Right common carotid artery plus branches (tissue), 1 donor: Measurements from ENCODE around the genes PON3 and DYNC1I1.

- PRO-cap = bidirectional peak, plus-strand start at chr7:95396472, minus-strand start at chr7:95396374
Measured at GRCh38 chr7:95396061-95396618, at the start of gene PON3. PON3 (minus strand) TSS chr7:95396375.

- PRO-cap = no peak
Measured at GRCh38 chr7:95399802-95400540, 3.8 kb upstream of the PON3 start.

DNA sequence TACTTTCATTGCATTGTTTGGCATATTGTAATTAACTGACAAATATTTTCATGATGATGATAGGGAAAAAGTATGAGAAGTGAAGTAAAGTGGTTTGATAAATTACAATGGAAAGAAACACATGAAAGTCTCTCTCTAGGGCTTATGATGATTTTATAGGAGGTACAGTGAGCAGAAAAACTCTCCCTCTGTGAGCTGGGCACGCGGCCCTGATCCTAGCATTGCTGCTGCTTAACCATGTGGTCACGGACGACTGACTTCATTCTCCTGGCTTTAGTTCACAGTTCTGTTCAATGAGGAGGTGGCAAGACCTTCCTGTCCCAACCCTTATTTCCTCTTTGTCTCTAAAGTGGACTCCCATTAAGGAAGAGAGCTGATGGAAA is 8.1 kb upstream of the PON3 start:
- PRO-cap = no peak

DNA sequence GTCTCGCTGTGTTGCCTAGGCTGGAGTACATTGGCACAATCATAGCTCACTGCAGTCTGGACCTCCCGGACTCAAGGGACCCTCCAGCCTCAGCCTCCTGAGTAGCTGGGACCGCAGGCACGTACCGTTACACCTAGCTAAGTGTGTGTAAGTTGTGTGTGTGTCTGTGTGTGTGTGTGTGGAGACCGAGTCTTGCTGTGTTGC is 563 bp upstream of the PON2 start:
- PRO-cap = no peak

- PRO-cap = bidirectional peak, plus-strand start at chr7:95545199, minus-strand start at chr7:95545114
Measured at GRCh38 chr7:95544820-95545697, 51.3 kb downstream of the PDK4 start.

DNA sequence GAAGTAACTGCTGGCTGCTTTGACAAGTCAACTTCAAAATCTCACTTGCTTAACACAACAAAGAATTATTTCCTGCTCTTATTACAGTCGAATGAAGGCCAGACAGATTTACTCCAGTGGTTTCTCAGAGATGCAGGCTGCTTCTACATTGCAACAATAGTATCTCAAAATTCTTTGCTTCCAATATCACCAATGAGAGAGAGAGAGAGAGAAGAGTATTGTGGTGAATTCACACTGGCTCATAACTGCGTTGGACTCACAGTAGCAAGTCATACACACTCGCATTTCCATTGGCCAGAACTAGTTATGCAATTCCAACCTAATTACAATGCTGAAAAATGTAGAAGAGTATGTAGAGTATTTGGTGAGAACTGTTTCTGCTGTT is 34.3 kb upstream of the PDK4 start:
- PRO-cap = unidirectional peak, minus-strand start at position 241 of the sequence

DNA sequence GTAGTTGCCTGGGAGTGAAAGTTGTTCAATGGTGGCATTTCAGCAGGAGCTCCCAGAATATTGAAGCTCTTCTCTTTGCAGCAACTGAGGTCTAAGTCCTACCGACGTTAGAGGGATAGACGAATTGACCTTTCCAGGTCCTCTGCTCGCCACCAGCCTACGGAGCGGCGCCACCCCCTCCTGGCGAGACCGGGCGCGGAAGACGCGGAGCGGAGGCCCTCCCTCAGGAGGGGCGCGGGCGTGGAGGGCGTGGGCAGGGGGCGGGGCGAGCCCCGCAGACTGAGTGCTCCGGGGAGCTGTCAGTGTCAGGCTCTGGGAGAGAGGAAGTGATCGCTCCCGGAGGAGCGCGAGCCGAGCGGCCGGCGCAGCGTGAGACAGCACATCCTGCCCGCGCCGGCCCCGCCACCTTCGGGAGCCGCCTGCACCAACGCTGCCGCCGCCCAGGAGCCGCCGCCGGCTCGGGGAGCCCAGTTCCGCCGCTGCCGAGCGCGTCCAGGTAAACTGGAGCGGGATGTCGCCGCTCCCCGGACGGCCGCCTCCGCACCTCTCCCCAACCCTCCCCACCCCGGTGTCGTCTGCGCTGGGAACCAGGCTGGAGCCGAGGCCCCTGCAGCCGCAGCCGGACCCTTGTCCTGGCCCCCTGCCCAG is at the start of gene DYNC1I1:
Gene DYNC1I1, plus strand, starts transcription at position 277 of the 648 bp plus-strand sequence.
- PRO-cap = bidirectional peak, plus-strand start at position 305 of the sequence, minus-strand start at position 159 of the sequence

GRCh38 chr7:96169418-96169727 is 152.5 kb downstream of the SLC25A13 start:
- PRO-cap = no peak

- PRO-cap = no peak
Measured at GRCh38 chr7:96176236-96176882, 145.5 kb downstream of the SLC25A13 start.

DNA sequence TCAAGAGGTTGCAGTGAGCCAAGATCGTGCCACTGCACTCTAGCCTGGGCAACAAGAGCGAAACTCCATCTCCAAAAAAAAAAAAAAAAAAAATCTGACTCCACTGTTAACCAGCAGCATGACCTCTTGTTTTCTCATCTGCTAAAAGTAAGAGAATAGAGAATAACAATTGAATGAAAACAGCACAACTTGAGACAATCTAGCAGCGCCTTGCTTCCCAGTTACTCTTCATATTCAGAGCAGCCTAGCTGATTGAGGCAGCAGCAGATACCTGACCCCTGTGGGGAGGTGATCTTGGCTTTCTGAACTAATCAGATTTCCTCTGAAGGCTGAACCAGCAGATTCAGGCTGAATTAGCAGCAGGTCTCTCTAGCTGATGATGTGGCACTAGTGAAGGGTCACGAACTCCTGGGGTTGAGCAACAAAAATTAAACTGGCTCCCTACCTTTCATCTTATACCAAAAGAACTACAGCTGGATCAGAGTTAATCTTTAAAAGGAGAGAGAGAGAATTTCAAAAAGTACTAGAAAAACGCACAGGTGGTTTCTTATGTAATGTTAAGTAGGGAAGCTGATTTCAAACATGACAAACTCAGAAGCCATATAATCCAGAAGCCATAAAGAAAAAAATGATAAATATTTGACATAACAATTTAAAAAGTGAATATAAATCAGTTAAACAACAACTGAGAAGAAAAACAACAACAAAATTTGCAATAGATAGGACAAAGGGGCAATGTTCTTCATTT is 13.6 kb downstream of the SLC25A13 start:
- PRO-cap = no peak

DNA sequence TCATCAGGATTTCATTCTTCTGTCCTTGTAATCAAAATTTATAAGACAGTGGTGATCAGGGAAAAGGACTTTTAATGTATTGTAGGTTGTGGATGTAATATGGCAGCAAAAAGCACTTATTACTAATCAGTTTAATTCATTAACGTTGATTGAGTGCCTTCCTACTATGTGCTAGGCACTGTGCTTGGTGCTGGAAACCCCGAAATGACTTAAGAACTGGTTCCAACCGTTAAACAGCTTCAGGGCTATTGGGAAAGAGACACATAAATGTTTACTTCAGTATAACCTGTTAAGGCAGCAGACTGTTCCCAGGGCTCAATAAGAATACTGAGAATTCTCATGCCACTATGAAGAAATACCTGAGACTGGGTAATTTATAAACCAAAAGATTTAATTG is 915 bp upstream of the SLC25A13 start:
- PRO-cap = no peak

DNA sequence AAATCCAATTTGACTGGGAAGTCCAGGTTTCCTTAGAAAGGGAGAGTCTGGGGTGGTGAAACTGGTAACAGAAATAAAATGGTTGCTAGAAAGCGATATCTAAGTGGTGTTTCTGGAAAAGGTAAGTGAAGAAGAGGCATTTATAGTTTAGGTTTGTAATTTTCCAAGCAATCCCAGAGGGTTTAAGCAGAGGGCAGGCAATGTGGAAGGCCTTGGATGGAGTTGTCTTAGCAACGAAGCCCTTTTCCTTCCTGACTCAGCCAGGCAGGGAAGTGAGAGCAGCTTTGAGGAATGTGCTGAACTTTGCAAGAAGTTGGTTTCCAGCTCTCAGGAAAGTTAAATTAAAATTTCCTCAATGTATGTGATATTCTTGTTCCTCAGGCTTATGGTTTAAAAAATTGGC is 66.7 kb upstream of the SLC25A13 start:
- PRO-cap = no peak

DNA sequence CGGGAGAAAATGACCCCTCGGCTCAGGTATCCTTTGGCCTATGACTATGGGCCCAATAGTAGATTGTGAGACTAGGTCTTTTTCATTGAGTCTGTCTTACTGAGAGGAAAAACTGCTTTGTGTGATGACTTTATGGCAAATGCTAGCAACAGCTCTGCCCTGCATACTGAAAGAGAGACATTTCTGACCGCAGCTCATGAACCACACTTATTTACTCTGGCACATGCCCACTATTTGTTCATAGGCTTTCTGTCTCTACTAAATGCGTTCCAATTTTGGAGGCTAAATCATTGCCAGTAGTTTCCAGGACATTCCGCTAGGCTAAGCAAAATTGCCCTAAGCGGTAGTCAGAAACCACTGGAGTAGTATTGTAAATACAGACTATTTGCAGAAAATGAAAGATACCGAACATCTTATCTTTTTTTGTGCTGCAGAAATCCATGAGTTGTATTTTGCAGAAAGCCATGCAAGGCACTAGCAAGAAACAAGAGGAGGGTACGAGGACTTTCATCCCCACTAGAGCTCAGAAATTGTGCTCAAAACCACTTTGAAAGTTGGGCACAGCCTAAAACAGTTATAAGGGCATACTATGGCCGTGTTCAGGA is 55.5 kb upstream of the DLX6 start:
- PRO-cap = no peak

DNA sequence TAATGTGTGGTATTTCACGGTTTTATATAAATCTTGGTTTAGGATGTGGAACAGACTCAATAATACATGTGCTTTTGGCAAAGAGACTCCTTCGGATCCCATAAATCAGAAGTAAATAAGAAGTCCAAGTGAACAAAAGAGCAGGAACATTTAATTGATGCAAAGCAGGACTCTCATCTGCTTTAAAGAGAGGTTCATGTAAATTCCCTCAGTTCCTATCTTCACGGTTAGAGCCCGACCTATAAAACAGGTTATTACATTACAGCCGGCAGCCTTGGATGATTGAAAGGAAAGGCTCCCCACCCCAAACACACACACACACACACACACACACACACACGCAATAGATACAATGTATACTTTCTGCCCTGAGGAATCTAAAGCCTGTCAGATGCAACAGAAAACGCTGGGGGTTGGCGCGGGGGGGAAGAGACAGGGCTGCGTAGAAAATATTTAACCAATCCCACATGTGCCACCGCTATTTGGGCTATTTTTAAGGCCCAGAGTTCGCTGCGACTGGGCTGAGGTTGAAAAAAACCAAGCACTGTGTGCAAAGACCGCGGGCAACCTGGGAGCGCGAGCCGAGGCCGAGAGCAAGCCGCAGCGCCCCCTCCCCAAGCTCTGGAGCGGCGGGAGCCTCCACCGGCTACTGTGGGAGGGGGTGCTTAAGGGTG is 8.6 kb downstream of the DLX5 start:
- PRO-cap = no peak

- PRO-cap = no peak
Measured at GRCh38 chr7:97027182-97027520, 2.5 kb upstream of the DLX5 start.

GRCh38 chr7:97027521-97027893 is 2.9 kb upstream of the DLX5 start:
- PRO-cap = no peak

DNA sequence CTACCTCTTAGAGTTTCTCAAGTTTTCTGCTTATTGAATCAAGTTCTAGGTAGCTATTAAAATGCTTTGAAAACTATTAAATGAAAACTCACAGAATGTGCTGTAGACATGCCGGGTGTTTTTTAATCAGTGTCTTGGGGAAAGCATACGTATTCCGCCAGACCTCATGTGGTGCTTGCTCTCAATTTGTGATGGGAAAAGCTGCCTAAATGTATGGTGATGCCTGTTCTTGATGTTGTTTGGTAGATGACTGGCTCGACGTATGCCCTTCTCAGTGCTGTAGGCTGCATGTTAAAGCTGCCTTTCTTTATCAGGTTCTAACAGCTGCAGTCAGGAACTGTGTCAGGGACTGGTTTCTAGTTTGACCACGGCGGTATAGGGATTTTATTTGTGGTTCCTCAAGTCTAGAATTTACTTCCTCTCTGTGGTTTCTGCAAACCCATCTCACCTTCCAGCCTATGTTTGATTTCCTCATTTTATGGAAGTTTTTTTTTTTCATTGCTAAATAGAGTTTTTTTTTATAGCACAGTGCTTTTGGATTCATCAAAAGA is 26.4 kb downstream of the LMTK2 start:
- PRO-cap = no peak

DNA sequence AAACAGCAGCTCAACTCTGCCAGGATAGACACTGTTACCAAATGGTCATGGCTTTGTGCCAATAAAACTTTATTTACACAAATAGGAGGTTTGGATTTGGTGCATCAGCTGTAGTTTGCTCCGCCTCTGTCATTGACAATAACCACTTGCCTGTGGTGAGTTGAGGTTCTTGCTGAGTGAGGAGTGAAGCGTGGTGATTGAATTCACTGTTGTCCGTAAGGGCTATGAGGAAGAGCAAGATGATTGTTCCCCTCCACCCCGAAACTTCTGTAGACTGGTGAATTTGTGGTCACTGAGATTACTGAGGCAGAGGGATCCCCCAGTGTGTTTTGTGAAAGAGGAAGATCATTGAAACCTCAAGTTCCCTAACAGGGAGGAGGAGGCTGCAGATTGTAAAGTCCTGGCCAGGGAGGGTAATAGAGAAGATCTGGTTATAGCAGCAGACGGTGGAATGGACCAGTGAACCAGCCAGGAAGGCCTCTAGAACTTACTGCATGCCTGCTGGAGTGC is 31.0 kb downstream of the LMTK2 start:
- PRO-cap = no peak

GRCh38 chr7:98241822-98242264 is 10.2 kb downstream of the TECPR1 start:
- PRO-cap = no peak

GRCh38 chr7:98335656-98336182 is 54.2 kb downstream of the BRI3 start:
- PRO-cap = no peak